Fibroblast of villous mesenchyme (primary cell): ENCODE results near the gene ARRDC1.

GRCh38 chr9:137502363-137502905, 43.3 kb upstream of the NSMF start:
- CAGE, long polyA plus RNA = no peak

- CAGE, long polyA plus RNA = no peak
Observed at GRCh38 chr9:137516815-137517477, 33.3 kb downstream of the PNPLA7 start.

DNA sequence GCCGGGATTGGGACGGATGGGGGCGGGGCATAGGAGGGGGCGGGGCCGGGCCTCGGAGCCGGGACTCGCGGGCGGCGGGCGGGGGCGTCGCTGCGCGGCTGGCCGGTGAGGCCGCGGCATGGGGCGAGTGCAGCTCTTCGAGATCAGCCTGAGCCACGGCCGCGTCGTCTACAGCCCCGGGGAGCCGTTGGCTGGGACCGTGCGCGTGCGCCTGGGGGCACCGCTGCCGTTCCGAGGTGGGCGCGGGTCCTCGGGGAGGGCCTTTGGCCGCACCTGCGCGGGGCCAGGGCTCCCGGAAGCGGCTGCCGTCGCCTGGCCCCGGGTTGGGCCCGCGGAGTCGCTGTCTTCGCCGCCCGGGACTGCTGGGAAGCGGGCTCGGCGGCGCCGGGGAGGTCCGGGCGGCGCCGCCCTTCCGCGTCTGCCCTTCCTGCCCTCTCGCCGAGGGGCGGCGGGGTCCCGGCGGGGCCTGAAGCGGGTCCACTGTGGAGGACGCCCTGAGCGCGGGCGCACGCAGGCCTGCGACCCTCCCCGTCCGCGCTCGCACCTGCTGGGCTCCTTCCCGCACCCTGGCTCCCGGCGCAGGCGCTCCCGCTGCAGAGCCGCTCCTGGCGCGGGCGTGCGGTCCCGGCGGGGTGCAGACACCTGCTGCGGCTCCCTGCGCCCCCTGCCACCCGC, at the start of gene ARRDC1:
ARRDC1 (plus strand) TSS at position 87 of the 675 bp plus-strand sequence.
- CAGE, long polyA plus RNA = no peak

GRCh38 chr9:137762306-137762965, 115.1 kb upstream of the CACNA1B start:
- CAGE, long polyA plus RNA = no peak

DNA sequence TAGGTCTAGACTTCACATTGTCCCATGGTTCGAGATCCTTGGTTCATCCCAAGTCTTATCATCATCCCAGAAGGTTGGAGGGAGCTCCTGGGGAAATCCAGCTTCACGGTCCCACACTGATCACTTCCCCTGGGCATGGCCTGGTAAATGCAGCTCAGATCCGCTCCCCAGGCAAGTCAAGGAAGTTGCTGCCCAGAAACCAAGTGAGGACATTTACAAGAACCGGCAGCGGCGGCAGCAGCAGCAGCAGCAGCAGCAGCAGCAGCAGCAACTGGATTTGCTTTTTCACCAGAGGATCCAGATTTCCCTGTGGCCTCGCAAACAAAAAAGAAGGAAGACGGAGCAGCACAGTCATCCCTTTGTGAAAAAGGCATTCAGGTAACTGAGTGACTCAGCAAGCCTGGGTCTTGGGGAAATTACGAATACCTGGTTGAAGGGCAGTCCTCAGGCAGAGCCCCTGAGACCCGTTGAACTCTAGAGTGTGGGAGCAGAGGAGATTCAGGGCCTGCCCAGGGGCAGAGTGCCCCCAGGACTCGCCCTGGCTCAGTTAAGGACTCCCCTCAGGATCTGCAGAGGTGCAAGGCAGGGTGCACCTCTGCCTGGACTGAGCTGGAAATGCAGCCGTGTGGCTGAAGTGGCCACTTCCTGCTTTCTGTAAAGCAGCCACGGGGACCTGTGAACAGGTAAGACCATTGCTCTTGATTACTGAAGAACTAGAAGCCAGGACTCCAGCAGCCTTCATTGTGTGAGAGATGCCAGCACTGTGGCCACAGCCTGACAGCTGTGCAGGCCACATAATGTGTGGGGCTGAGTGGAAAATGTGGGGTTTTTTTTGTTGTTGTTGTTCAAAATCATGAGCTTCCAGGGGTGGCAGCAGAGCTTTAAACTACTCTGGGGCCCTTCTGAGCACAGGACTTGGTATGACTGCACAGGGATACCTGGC, 339.5 kb downstream of the CACNA1B start:
- CAGE, long polyA plus RNA = no peak